Myometrial cell (primary cell): ENCODE results near the genes RNF167, PFN1 and ZNF594.

- RAMPAGE, long total RNA: no peak
Observed at GRCh38 chr17:4759774-4760238, 11.9 kb upstream of the TM4SF5 start.

DNA sequence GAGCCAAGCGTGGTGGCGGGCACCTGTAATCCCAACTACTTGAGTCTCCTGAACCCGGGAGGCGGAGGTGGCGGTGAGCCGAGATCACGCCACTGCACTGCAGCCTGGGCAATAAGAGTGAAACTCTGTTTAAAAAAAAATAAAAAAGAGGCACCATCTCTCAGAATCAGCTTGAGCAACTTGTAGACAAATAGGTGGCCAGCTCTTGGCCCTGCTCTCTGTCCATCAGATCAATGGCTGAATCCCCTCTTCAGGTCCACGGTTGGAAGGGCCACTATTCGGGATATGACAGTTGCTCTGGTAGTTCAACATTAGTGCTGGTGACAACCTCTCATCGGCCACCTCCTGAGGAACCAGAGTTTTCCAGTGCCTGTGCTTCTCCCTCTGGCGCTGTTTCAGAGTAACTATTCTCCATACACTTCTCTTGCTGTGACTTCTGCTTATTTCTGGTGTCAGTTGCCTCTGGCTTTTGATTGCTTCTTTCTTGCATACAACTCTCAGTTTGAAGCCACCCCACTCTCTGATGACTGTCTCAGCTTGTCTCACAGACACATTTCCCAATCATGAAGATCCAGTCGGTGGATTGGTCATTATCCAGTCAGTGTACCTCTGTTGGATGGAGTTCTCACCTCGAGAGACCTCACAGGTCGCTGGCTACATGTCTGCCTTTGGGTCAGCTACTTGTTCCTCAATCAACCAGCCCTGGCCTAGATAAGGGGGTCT is 3.5 kb upstream of the TM4SF5 start:
- RAMPAGE, long total RNA: no peak

- RAMPAGE, long total RNA: no peak
Observed at GRCh38 chr17:4789517-4789901, 745 bp downstream of the GLTPD2 start.

GRCh38 chr17:4789902-4790904 is 1.4 kb downstream of the GLTPD2 start:
- RAMPAGE, long total RNA: no peak

GRCh38 chr17:4901432-4902178 is 1.3 kb downstream of the CHRNE start:
- RAMPAGE, long total RNA: no peak

- RAMPAGE, long total RNA: start-site peak on the plus strand at chr17:4940268-4940333, 17 and 130 reads in 2 replicates; start-site peak on the plus strand at chr17:4940586-4940661, 99 and 119 reads in 2 replicates
Observed at GRCh38 chr17:4939767-4940847, at the start of gene RNF167. TSS of gene RNF167 (plus strand) at chr17:4940268.

DNA sequence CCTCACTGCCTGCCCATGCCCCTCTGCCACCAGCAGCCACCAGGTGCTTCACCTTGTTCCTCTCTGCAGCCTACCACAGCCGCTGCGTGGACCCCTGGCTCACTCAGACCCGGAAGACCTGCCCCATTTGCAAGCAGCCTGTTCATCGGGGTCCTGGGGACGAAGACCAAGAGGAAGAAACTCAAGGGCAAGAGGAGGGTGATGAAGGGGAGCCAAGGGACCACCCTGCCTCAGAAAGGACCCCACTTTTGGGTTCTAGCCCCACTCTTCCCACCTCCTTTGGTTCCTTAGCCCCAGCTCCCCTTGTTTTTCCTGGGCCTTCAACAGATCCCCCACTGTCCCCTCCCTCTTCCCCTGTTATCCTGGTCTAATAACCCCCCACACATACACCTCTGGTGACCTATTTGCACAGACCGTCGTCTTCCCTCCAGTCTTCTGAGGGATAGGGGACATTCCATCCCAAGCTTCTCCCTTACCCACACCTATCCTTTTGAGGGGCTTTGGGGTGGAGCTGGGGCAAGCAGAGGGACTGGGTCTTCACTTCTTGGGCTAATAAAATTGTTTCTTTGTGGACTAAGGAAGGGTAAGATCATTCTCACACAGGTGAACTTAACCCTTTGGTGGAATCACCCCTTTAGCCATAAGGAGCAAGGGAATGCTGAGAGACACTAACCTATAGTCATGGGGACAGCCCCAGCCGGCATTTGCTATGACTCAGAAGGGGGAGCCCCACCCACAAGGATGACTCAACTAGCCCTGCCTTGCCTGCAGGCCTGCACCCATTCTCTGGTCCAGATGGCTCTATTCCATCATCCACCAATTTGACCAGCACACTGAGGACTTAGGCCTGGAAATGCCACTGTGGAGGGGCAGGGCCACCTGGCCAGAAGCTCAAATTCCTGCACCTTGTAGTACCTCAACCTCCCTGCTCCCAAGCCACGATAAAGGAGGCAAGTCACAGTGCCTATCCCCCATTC is 3.4 kb downstream of the PFN1 start:
- RAMPAGE, long total RNA: no peak

- RAMPAGE, long total RNA: start-site peak on the minus strand at chr17:4948292-4948567, 2,541 and 899 reads in 2 replicates
Observed at GRCh38 chr17:4948173-4948624, at the start of gene PFN1. TSS of gene PFN1 (minus strand) at chr17:4948530.

DNA sequence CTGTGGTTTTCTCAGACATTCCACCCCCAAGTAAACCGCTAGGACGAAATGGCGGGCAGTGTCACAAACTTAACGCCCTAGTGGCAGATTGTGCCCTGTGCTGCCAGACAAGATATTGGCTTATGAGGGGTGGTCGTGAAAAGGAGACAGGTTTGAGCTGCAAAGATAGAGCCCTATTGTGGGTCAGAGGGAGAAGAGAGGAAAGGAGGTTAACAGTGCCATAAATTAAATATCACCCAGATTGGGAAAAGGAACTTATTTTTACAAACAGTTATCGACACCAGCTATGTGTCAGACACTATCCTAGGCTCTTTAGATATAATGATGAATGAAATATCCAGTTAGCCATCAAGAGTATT is 588 bp downstream of the ZFP3 start:
- RAMPAGE, long total RNA: no peak

- RAMPAGE, long total RNA: start-site peak on the minus strand at chr17:5191840-5191898, 39 and 20 reads in 2 replicates; start-site peak on the plus strand at chr17:5192007-5192112, 13 and 17 reads in 2 replicates
Observed at GRCh38 chr17:5191124-5192412, at the start of gene ZNF594. TSS of gene ZNF594 (minus strand) at chr17:5191868.

DNA sequence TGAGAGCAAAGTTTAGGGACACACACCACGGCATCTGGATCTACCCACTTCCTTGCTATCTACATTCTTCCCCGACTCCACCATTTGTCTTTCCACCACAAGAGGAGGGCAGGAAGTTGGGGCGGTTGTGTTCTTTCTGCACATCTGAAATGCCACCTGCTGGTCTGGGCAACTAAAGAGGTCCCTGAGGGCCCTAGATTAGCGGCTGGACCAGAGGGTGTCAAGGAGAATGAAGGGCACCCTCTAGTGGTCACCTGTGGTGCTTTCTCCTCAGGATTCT is 2.8 kb upstream of the SCIMP start:
- RAMPAGE, long total RNA: no peak

GRCh38 chr17:5504899-5505325 is 4.1 kb upstream of the ENSG00000286190 start:
- RAMPAGE, long total RNA: no peak

GRCh38 chr17:6089842-6090690 is 19.9 kb downstream of the WSCD1 start:
- RAMPAGE, long total RNA: no peak

DNA sequence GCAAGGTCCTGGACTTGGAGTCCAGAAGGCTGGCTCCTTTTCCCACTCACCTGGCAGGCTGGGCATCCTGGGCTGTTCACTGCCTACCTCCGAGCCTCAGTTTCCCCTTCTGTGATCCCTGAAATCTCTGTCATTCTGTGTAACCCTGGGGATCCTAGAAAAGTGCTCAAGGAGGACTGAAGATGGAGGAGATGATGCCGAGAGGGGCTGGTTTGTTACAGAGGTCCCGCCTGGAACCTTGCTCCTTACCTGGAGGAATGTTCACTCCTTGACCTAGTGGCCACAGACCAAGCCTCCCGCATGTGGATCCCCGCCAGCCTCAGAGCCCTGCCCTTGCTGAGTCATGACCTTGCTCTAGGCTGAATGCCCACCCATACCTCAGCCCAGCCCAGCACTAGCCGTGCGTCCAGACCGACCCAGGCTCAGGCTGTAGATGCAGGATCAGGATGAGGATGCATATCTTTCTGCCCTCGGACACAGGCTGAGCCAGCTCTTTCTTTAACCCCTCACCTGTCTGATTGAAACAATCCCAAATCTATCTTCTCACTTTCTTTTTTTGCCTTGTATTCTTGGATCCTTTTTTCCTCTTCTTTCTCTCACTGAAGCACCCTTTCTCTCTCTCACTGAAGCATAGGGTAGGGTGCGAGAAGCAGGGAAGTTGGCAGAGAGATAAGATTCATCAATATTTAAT is 34.8 kb downstream of the WSCD1 start:
- RAMPAGE, long total RNA: no peak

- RAMPAGE, long total RNA: no peak
Observed at GRCh38 chr17:6231684-6232521, 161.7 kb downstream of the WSCD1 start.

- RAMPAGE, long total RNA: no peak
Observed at GRCh38 chr17:6323456-6324136, 111.3 kb downstream of the AIPL1 start.

DNA sequence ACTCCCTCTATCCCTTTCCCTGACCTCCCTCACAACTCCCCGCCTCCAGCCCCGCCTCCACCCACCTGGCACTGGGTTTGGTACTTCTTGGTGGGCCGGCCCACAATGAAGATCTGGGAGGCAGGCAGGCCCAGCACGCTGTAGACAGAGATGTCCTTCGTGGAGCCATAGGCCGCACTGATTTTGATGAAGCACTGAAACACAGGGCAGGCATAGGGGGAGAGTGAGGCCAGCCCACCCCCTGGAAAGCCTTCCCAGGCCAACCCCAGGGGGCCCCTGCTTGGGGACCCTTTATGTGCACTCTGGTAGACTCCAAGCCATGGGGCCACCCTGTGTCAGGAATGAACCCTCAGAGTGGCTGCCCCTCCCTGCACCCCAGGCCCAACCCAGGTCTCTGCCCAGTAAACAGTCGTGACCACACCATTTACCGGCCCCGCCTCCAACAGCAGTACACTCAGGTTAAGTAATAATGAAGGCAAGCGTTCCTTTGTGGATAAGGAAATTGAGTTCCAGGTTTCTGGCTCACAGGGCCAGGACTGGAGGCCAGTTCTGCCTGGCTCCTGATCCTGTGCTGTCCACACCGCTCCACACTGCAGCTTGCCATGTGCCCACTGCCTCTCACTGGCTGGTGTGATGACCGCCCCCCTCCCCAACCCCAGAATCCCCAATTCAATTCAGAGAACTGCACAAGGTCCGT is 13.4 kb downstream of the PIMREG start:
- RAMPAGE, long total RNA: no peak

DNA sequence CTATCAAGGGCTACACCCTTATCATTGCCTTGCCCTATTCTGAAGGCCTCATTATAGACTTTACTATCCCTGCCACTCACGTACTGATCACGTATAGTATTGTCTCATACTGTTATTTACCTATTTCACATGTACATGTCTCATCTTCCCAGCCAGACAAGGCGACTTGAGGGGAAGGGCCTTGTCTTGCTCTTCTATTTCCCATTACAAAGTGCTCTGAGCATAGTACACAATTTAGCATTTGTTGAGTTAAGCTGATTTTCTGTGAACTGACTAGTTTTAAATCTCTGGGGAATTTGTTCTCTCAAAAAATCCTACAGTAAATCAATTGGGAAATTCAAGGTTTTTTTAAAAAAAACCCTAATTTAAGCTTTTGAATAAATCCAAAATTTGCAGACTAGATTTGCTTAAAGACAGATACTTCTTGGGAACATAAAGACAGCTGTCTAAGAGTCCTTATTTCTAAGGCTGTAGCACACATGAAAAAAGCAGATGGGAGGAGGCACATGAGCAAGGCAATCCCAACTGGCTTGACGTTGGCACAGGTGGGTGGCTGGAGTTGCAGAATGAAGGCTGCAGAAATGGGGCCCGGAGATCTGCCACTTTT is 4.6 kb downstream of the KIAA0753 start:
- RAMPAGE, long total RNA: no peak

GRCh38 chr17:6653296-6654198 is 2.0 kb downstream of the C17orf100 start:
- RAMPAGE, long total RNA: no peak

DNA sequence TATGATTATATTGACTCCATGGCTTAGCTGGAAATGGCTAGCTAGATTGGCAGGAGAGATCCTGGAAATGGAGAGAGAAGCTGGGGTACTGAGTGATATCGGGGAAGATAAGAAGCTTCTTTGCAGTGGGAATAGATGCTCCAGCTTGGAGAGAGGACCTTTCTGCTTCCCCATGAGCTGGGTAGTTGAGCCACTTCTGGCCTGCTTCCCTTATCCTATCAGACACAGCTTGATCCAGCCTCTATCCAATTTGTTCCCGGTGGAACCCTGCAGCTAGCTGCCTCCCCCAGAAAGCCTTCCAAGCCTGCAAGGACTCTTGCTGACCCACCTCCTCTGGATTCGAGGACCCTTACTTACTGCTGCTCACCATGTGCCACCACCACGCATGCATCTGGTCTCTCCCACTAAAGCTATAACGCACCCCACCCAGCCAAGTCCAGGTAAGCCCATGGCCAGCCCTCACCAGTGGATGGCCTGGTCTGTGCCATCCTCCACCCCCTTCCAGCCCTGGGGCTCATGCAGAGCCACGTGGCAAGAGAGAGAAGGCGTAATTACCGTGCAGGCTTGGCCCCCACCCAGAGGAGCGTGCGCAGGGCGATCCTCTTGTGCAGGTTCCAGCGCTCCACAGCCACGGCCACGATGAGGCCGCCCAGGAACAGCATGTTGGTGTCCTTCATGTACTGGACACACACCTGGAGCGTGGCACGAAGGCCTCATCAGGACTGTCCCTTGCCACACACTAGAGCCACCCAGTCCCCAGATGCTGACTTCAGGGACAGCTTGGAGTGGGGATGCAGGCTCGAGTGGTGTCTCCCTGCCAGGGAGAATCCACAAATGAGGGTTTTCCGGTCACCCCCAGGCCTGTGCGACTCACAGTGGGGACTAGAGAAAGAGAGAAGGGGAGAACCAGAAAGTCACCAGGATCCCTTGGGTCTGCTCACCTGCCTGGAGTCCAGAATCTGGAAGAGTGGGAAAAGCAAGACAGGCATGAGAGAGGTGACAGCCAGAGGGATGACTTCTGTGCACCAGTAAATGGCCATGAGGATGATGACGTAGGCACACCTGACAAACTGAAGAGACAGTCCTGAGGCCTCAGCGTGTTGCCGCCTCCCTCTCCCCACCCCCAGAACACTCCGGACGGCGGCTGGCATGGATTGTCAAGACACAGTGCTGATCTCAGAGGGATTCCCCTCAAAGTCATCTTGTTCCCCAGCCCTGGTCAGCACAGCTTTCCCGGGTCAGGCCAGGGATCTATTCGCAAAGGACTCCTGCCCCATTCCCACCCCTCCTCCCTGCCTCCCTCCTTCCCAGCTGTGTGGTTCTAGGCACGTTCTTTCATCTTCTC is 6.6 kb downstream of the SLC13A5 start:
- RAMPAGE, long total RNA: no peak